Metastatic Lung Carcinoma in the Adrenal Gland (tissue), 1 donor: Measurements from ENCODE around the gene TERT.

DNA sequence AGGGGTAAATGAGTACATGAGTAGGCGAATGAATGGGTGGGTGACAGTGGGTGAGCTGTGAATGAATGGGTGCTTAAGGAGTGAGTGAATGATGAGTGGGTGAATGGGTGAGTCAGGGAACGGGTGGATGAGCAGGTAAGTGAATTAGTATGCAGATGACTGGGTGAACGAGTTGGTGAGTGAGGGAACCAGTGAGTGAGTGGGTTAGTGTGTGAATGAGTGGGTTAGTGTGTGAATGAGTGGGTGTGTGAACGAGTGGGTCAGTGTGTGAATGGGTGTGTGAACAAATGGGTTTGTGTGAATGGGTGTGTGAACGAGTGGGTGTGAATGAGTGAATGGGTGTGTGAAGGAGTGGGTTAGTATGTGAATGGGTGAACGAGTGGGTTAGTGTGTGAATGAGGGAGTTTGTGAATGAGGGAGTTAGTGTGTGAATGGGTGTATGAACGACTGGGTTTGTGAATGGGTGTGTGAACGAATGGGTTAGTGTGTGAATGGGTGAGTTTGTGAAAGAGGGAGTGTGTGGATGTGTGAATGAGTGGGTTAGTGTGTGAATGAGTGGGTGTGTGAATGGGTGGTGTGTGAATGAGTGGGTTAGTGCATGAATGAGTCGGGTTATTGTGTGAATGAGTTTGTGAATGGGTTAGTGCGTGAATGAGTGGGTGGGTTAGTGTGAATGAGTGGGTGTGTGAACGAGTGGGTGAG, 32.9 kb downstream of the NKD2 start:
- PRO-cap, result no peak

DNA sequence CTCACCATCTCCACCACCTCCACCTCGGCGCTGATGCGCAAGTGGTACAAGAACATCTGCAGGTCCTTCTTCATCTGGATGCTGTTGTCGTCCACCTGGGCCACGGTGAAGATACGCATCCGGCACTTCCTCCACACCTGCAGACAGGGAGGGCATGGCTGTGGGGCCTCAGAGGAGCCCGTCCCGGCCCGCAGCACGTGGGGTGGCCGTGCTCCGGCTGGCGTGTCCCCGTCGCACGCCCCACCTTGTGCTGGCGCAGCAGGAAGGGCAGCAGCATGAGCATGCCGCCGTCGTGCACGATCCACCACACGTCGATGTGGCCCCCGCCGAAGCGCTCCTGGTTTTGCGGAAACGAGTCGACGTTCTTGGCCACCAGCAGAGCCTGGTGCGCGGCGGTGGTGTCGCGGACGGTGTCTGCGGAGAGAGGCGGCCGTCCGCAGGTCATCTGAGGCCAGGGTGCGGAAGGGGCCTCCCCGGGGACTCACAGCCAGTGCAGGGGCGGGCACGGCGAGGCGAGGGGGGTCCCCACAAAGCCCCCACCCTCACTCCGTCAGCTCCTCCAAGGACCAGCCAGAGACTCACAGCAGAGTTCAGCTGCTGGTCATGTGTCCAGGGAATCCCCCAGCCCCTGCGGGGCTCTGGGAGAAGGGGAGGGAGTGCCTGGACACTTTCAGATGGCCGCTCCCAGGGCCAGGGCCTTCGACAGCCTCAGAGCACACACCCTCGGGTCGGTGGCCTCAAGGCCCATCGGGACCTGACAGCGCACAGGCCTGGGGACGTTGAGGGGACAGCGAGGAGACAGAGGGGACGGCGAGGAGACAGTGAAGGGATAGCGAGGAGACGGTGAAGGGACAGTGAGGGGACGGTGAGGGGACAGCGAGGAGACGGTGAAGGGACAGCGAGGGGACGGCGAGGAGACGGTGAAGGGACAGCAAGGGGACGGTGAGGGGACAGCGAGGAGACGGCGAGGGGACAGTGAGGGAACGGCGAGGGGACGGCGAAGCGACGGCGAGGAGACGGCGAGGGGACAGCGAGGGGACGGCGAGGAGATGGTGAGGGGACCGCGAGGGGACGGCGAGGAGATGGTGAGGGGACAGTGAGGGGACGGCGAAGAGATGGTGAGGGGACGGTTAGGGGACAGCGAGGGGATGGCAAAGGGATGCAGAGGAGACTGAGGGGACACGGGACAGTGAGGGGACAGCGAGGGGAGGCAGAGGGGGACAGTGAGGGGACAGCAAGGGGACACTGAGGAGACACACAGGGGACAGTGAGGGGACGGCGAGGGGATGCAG, 47.6 kb downstream of the SLC12A7 start:
- PRO-cap, result no peak

DNA sequence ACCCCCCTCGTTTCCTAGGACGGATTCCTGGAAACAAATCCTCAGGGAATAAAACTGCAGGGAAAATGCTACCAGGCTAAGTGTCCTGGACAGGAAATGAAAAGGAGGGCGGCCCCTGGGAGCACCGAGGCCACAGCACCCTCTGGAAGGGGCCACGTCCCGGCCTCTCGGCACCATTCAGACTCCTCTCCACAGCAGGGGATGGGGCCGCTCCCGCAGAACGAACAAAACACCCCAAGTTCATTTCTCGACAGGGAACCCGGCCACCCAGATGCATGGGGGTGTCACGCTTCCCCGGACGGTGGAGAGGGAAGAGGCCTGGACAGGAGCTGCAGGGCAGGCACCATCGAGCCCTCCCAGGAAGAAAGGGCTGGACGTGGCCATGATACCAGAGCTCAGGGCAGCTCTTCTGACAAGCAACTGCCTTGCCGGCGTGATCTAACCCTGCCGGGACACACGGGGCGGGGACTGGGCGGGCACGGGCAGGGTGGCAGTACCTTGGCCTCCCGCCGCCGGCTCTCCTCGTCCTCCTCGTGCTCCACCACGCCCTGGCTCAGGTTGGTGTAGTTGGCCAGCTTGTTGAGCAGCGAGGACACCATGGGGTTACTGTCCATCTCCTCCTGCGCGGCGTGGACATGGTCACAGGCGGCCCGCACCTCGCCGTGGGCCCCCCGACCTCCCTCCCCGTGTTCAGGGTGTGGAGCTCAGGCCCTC, 18.7 kb downstream of the SLC12A7 start:
- PRO-cap, result no peak

DNA sequence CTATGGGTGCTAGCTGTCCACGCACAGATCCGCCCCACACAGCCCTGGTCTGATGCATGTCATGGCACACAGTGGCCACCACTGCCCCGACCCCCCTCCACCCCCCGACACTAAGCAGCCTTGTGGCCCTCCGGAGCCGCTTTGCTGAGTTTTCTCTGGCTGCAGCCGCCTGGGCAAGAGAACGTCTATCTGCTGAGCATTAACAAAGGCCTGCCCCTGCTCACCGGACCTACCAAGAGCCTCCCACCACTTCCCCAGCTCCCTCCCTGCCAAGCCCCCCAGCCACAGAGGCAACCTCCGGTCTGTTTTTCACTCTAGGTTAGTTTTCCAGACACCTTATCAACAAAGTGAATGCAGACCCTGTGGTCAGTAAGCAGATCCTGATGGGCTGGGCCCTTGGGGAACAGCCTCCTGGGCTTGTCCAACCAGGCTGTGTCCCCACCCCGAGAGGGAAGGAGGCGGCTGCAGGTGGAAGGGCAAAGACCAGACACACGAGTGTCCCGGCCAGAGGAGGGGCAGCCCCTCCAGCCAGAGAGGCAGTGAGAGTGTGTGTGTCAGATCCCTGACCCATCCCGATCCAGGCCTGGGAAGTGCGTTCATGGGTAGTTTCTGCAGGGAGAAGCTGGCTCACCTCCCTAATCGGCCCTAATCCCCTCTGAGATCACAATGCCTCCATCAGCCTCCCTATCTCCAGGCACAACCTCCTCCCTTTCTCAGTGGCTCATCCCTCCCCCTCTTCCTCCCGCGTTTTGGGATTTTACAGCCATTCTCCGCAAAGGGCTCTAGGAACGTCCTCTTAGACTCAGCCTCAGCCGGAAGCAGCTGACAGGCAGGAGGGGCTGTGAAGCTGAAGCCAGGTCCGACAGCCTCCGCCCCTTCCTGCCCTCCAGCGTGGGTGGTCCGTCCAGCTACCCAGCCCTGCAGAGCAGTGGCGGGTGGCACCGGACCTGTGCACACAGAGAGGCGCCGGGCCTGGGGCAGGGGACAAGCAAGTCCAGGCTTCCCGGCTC, 9.9 kb downstream of the SLC12A7 start:
- PRO-cap, result no peak

- PRO-cap, result no peak
These were observed 7.4 kb downstream of the SLC12A7 start for GRCh38 chr5:1104372-1104940.

DNA sequence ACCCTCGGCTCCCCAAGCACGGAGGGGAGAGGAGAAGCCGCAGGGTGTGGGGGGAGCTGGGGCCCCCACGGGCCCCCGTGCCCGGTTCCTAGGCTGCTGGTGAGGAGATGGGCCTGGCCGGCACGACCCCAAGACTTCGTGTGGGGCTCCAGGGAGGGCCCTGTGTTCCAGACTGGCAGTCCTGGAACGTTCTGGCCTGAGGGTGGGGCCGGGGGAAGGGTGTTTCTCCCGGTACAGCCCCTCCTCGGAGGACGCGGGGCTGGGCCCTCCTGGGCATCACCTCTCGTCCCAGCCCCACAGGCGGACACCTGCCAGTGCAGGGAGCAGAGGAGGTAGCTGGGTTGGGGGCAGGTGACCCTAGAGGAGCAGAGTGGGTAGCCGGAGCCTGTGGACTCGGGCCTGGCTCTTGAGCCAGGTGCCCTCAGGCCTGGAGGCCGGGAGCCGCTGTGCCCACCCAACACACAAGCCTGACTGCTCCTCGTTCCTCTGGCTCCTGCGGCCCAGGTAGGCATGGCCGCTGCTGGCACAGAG, 610 bp downstream of the SLC6A19 start:
- PRO-cap, result no peak

GRCh38 chr5:1294024-1295341, at the start of gene TERT:
Gene TERT, minus strand, starts transcription at chr5:1295068.
- PRO-cap, result no peak

DNA sequence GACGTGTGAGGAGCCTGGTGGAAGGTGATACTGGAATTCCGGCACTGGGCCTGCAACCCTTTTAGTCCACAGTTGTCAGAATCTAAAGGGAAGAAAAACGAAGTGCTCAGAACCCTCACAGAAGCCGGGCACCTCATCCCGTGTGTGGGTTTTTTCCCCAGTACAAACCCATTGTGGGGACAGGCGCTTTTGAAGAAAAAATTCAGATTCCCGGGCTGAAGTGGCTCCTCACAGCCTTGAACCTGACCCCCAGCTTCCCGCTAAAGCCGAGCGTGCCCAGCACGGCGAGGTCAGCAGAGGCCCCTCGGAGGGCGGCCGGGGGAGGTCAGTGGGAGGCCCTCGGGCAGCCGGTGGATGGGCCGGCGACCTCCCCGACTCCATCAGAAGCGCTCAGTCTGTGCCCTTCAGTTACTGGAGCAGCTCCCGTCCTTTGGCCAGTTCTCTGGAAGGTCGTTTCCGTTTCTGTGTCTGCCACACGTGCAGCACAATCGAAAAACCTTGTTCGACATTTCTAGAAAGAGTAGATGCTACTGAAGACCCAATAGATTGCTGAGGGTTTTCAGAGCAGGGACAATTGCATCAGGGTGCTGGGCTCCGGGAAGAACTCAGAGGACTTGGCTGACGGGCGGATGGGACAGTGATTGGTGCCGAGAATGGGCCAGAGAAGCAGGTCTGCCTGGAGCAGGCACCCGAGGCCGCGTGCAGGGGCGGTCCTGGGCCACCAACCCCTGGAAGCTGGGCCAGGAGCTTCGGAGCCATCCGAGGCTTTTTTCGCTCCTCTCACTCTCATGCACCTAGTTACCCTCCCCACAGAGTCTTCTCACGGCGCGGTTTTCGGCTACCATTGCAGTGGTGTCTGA, 682 bp upstream of the CLPTM1L start:
- PRO-cap, result no peak

- PRO-cap, result no peak
These were observed 17.9 kb upstream of the SLC6A3 start for GRCh38 chr5:1462987-1463703.

DNA sequence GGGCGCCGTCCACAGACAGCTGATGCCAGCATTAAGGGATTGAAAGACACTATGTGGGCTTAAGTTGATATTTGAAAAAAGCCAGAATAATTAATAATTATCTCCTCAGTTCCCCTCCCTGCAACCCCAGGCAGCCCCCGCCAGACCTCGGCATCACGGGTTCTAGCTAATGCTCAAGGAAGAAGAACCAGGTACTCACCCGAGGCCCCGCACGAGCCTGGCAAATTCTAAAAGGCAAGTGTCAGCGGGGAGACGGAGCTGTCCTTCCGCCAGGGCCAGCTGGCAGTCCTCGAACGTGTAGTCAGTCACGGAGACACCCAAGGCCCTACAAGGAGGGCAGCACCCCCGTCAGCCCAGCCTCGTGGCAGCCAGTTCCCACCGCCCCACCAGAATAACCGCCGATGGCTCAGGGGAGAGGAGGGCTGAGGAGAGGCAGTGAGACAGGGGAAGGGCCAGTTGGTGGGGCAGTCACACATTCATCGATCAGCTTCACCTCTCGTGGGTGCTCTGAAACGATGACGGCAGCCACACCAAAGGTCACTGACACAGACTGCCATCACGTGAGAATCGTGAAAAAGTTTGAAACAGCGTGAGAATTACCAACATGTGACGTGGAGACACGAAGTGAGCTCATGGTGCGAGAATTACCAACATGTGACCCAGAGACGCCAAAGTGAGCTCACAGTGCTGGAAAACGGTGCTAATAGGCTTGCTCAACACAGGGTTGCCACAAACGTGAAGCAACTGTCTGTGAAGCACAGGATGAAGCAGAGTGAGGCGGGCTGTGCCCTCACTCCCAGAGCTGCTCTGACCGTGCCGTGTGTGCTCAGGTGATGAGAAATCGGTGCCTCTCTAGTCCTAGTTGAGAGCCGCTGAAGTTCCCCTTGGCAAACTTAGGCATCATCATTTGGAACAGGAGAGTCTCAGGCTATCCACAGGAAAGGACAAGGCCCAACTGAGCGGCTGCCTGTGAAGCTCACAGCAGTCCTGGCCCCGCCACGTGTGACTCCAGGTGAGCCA, 29.4 kb upstream of the SLC6A3 start:
- PRO-cap, result no peak

DNA sequence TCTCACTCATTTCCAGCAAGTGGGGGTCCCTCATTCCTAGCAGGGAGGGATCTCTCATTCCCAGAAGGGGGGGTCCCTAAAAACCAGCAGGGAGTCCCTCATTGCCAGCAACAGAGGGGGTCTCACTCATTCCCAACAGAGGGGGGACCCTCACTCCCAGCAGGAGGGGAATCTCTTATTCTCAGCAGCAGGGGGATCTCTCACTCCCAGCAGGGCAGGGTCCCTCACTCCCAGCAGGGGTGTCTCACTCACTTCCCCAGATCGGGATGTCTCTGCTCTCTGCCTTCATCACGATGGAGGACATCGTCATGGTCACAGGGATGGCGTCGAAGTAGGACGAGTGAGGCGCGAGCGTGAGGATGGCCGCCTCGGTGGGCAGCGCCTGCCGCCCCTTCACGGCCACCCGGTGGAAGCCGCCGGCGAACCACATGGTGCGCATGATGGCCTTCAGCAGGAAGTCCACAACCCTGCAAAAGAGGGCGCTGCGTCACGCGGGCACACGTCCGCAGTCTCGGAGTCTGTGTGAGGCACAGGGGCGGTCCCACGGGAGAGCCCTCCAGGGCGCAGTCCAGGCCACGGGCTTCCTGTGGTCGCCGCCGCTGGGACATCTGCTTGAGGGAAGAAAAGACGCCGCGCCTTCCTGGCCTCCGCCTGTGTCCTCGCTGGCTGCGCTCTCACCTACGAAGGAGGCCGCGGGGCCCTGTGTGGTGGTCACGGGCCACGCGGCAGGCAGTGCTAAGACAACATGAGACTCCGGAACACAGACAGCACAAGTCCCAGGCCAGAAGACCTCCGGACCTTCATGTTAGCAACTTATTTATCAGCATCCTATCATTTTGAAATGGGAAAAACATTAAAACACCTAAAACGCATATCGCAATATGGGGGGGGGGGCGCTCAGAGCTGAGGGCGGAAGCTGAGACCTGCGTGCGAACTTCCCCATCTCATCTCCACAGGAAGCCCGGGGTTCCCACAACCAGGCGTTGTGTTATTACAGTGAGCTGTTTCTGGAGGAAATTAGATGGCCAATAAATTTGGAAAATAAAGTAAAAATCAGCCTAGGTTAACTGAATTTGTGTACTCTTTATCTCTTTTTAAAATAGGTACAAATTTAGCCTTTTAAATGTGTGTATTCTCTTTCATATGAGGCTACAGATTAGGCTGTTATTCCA, 28.9 kb downstream of the LPCAT1 start:
- PRO-cap, result no peak

GRCh38 chr5:1514681-1515807, 8.7 kb downstream of the LPCAT1 start:
- PRO-cap, result no peak

- PRO-cap, result no peak
These were observed 50.3 kb upstream of the LPCAT1 start for GRCh38 chr5:1574004-1574448.

GRCh38 chr5:1579144-1579920, 55.6 kb upstream of the LPCAT1 start:
- PRO-cap, result no peak

- PRO-cap, result no peak
These were observed 69.9 kb upstream of the LPCAT1 start for GRCh38 chr5:1593605-1594120.

DNA sequence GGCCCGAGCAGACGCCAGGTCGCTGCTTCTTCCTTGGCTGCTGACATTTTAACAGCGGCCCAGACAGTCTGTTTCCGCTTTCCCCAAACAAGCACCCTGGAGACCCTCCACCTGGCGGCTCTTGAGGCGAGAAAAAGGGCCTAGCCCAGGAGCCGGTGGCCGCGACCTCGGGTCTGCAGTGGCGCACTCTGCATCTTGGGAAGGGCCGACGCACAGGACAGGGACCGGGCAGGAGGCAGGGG, 109.5 kb upstream of the LPCAT1 start:
- PRO-cap, result no peak

DNA sequence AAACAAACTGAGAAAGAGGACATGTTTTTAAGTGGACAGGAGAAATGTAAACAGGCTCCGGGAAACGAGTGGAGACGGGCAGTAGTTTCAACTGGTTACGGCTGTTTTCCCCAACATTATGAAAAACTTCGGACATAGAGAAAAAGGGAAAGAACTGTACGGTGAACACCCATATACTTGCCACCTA, 383 bp upstream of the MRPL36 start:
- PRO-cap, result no peak

DNA sequence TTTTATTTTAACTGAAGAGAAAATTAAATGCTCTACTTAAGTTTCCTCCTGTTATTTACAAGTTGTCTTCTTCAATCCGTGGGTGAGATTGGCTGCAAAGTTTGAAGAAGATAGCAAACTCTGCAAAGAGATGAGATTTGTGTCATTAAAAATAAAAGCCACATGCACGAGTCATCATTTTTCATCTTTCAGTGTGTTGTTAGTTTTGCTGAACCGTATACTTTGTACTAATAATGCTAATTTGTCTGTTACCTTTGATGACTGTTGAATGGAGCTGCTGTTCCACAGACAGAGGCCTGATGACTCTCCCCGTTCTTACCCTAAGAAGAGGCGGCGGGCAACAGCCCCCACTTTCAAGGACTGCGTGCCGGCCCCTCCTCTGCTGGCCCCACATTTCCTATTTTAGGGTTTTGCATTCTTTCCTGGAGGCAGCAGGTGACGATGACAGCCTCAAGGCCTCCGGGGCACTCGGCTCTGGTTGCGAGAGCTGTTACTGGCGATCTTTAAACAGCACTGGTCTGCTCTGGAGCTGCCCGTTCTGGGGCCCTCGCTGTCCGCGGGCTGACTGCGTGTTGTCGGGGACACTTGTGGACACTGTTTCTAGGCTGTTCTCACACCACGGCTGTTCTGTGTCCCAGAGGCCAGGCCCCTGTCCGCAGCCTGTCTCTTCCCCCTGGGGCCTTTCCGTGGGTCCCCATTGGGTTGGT, 35.1 kb downstream of the NDUFS6 start:
- PRO-cap, result no peak

- PRO-cap, result no peak
These were observed 413 bp downstream of the IRX4 start for GRCh38 chr5:1882202-1882821.

DNA sequence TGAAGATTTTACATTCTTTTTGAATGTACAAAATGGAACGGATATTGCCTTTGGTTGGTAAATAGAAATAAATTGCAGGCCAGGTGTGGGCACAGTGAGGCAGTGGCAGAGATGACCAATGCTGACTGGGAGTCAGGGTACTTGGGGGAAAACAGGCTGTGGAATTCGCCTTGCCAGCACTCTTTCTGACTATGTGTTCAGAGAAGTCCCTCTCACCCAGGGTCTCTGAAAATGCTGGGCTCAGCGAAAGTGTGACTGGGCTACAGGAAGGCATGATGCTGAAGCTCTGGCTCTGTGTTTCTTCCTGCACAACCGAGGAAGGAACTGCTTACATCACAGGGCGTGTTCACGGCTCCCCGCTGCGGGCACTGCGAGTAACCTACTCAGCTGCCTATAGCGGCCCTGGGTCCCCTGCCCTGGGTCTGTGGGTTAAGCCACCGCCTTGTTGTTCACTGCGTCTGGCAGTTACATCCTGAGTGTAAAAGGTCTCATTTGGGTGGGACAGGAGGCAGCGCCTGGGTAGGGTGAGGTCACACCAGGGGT, 222.4 kb upstream of the IRX4 start:
- PRO-cap, result no peak